Mesenchymal stem cell of the bone marrow (primary cell): ENCODE measurements around a stretch of chr3.

DNA sequence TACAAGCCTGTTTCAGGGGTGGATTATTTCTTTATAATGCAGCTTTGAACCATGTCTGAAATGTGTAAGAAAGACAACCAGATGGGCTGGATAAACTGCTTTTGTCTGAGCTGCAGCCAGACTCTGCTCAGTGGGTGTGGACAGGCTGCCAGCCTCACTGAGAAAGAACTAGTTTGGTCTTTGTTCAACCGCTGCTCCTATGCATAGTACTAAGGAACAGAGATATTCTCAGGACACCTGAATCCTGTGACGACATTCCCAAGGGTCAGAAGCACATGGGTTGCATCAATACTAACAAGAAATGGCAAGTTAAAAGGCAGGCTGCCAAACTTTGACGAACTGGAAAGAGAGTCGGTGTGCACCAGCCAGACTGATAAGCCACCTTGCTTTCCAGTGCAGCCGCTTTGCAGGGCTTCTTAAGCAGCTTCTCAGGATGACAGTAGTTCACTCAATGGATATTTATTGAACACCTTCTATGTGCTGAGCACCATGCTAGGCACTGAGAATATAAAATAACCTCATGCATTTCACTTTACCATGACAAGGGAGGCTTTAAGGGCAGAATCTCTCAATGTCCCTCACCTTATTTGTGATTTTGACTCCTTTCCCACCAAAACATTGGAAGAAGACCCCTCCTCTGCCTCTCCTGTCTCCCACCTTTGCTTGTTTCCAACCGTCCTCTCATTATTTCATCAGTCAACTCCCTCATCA lies 57.1 kb downstream of the PLD1 start:
- CAGE, long polyA plus RNA = no peak

DNA sequence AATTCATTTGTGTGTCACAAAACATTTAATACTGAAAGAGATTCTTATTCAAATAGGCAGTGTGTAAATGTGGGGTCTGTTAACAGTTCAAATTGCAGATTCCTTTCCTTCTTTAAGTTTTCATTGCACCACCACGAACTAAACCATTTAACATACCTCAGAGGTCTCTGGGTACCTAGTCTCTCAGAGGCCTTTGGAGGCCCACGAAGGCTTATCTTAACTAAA lies 1.1 kb downstream of the PLD1 start:
- CAGE, long polyA plus RNA = no peak

GRCh38 chr3:171944787-171945140 lies 94.6 kb upstream of the FNDC3B start:
- CAGE, long polyA plus RNA = no peak

DNA sequence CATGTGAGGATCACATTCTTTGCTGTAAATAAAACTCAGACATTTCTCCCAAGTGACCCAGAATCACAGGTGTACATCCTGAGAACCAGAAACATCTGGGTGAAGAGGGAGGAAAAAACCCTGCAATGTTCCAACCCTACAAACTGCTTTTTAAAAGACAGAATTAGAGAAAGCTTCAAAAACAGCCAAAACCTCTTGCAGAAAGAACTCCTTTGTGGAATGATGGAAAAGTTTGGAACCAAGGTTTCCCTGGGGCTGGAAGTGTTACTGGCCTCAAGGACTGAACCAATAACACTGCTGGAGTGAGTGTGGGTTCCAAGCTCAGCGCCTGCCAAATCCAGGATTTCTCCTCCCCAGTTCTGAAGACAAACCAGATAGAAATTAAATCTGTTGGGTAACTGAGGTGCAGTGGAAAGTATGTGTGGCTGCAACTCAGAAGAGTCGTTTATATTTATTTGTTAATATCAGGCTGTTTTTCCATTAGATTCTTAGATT lies 66.6 kb upstream of the FNDC3B start:
- CAGE, long polyA plus RNA = no peak

DNA sequence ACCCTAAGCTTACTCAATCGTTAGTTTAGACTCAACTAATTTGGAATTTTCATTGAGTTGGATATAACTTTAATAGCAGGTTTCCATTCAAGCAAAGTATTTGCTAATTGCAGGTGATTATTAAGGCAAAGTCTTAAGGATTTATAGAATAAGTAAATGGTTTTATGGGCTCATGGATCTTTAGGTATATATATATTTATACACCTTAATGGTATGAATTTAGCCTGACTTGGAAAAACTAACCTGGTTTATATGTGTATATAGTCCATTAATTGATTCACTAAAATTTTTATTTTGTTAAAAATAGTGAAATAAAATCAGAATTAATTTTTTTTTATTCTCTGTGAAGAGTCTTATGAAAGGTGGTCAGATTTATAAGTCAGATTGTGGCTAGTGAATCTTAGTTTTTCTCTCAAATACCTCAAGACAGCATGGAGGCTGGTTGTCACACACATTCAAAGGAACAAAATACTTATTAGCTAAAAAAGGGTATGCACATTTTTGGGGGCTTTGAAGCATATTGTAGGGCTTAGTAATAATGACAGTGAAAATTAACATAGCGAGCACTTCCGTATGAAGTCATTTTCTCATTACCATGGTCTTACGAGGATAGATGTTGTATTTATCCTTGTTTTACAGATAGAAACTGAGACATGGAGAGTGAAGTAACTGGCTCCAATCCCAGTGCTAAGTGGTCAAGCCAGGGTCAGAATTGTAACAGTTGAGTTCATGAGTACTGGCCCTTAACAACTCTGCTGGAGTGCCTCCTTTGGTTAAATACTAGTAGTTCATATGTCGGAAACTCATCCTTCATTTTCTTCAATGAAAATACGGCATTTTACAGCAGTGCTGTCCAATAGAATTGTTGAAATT lies 32.1 kb downstream of the FNDC3B start:
- CAGE, long polyA plus RNA = no peak

GRCh38 chr3:172110349-172111025 lies 71.1 kb downstream of the FNDC3B start:
- CAGE, long polyA plus RNA = no peak

DNA sequence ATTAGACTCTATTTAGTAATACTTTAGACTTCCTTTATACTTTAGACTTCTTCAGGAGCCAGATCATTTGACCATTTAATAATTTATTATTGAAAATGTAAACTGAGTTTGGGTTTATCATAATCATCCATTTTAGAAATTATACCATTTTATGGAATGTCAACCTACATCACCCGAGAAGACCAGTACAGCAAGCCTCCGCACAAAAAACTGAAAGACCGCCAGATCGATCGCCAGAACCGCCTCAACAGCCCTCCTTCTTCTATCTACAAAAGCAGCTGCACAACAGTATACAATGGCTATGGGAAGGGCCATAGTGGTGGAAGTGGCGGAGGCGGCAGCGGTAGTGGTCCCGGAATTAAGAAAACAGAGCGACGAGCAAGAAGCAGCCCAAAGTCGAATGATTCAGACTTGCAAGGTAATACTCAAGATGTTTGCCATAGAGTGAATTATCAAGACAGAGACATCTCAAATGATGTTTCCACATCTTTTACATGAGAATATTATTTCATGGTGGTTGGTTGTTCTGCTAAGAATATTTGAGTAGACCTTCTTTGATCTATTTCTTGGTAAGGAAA lies 197.0 kb downstream of the GHSR start:
- CAGE, long polyA plus RNA = no peak

DNA sequence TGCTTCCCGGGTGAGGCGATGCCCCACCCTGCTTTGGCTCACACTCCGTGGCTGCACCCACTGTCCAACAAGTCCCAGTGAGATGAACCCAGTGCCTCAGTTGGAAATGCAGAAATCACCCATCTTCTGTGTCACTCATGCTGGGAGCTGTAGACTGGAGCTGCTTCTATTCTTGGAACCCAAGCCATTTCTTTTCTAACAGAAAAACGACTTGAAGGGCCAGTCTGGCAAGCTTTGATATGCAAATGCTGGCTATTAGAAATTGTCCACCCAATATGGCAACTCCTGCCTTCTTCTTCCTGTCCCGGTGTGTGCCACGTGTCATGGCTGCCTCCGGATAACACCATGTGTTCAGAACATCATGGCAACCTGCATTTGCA lies 44.9 kb downstream of the NCEH1 start:
- CAGE, long polyA plus RNA = no peak

GRCh38 chr3:172751136-172751676 lies 680 bp downstream of the ECT2 start:
- CAGE, long polyA plus RNA = no peak

GRCh38 chr3:172789294-172789713 lies 38.8 kb downstream of the ECT2 start:
- CAGE, long polyA plus RNA = no peak

DNA sequence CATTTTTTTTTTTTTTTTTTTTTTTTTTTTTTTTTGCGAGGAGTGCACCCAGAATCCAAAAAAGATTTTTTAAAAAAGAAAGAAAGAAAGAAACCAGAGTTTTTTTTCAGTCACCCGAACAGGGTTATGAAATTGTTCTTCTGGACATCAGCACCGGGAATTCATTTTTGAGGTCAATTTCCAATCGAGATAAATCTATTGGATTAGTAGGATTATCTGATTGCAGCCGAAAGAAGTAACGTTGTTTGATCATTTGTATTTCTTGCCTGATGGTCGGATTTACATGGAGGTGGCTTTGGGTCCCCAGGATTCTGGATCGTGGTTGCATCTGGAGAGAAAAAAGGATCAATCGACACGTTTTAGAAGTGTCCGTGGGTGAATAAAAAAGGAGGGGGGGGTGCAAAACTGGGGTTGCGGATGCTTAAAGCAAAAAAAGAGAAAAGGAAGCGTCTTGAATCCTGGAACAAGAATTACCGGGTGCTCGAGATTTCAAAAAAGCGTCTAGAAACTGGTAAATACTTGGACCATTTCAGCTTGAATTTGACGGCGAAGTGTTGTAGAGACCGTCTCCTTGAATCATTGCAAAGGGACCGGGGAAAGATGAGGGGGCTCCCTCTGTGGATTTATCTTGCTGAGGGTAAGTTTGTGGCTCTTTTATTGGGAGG lies 187.0 kb downstream of the NLGN1 start:
- CAGE, long polyA plus RNA = no peak

DNA sequence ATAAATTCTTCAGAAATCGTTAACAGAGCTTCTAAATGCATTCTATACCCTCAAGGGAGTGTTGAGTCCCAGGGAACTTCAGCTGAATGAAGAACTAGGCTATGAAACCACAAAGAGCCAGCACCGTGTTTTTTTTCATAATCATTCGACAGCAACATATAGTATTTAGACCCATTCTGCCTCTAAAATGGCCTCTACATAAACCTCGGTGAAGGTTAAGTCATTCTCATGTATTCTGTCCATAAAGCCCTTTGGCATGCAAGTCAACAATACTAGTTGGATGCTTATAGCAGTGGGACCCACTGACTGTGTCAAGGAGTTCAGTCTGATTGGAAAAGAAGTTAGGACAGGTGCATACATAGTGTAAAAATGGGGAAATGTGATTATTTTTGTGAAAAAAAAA lies 225.4 kb downstream of the NLGN1 start:
- CAGE, long polyA plus RNA = no peak

DNA sequence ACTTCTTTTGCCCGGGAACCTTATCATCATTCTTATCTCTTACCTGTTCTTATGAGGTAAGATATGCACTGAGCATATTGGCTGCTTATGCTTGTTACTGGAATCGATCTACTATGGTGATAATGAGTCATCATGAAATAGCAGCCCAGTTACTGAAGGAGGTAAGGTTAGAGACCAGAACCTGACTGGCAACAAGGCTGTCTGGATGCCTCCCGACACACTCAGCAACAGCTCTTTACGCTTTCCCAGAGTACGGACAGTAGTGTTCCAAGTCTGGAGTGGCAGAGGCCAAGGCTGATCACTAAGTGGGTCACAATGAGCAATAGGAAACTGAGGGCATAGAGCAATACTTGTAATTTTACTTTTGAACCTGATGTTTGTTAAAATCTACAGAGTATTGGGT lies 314.1 kb downstream of the NLGN1 start:
- CAGE, long polyA plus RNA = no peak

DNA sequence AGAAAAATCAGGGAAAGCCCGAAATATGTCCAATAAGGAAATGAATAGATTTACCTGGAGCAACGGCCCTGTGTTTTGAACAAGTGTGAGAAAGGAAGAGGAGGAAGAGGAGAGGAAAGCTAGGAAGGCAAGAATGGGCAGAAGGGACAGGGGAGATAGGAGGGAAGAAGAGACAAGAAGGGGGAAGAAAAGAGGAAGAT lies 708.2 kb downstream of the TBL1XR1 start:
- CAGE, long polyA plus RNA = no peak

DNA sequence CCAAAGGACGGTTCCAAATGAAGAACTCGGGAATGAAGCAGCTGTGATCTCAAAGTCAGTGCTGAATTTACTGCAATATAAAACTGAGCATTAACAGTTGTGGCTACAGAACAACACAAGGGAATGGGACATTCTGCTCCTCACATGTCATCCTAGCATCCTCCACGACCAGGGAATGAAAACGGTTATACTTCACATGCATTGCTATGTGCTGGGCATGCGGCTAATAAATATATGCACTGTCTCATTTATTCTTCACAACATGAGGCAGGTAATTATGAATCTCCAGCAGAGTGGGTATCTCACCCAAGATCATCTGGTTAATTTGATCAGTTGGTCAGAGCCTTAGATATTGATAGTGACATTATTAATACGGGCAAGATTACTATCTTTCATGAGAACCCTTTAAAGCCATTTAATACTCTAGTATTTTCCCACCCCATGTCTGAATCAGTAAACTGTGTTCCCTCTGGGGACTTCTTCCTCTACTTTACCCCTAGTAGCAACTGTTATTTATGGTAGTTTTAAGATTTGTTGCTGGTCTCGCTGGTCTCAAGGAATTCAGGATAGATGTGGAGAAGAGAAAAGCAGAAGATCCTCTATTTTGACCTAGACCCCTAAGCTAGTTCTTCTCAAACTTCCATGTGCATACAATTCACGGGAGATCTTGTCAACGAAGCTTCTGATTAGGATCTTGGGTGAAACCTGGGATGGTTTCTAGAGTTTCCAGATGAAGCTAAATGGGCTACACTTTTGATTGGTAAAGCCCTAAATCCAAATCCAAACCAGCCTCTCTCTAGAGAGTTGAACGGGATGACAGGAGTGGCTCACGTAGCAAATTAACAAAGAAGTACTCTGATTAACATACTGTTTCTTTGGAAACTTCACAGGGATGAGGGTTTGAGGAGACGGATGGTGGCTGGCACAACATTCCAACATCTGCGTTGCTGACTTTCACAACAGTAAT lies 181.8 kb downstream of the TBL1XR1 start:
- CAGE, long polyA plus RNA = no peak

DNA sequence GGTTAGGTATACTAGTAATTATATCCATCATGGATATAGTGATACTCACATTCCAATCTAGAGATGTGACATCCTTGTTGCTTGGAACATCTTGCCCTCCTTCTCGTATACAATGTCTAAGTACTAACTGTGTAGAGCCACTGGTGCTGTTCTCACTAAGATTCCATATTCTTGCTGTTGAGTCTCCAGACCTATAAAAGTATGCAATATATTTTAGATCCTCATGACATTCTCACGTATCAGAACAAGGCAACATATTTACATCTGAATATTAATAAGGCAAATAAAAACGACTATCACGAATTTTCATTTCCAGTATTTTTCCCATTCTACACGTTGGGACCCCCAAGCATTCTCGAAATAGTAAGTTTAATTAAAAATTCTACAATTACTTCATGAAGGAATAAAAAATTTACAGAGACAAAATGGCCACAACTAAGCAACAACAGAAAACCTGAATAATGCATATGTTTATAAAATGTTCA lies 147.3 kb downstream of the TBL1XR1 start:
- CAGE, long polyA plus RNA = no peak

GRCh38 chr3:177074370-177075042 lies 122.8 kb downstream of the TBL1XR1 start:
- CAGE, long polyA plus RNA = no peak

DNA sequence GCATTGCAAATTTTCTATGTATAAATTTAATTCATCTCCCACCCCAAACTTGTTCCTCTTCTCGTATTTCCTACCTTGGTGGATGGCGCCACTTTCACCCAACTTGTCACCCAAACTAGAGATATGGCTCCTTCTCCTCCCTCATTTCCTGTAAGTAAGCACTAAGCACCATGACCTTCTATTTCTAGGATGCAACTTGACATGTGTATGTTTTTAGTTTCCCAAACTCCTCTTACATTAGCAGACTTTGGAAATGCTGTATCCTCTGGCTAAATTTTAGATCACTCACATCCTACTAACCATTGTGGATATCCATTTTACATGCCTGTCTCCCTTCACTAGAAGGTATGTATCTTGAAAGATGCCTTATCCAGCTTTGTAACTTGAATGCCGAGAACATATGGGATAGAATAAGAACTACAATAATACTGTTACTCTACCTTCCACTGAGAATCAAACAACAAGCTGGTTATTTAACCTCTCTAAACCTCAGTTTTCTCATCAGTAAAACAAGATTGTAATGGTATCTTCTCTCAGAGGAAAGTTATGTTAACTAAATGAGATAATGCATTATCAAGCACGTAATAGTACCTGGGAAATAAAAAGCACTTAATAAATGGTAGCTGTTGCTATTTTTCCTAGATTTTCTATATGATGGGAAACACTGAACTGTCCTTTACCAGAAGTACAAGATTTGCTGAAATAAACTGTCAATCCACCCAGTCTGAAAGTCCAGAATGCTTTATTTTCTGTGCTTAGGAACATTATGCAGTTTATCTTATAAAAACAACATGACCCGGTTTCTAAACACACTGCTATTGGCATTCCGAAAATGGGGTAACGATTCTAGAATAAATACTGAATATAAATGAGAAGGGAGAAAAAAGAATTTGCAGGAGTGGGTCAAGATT lies 80.8 kb downstream of the TBL1XR1 start:
- CAGE, long polyA plus RNA = no peak

DNA sequence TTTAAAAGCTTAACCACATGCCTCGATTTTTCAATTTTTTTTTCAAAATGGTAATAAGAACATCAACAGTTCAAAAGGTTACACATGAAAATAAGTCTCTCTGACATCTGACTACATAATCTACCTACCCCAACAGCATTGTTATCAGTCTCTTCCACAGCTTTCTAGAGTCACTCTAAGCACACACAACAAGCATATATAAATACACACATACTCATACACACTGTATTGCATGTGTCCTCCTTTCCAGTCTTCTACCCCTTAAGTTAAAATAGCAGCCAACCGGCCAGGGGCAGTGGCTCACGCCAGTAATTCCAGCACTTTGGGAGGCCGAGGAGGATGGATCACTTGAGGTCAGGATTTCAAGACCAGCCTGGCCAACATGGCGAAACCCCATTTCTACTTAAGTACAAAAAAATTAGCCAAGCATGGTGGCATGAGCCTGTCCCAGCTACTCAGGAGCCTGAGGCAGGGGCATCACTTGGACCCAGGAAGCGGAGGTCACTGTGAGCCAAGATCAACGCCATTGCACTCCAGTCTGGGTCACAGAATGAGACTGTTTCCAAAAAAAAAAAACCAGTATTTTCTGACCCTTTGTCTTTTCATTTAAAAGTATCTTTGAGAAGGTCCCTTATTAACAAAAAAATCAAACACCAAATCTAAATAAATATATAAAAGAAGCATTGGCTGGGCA lies 12.1 kb downstream of the TBL1XR1 start:
- CAGE, long polyA plus RNA = no peak

DNA sequence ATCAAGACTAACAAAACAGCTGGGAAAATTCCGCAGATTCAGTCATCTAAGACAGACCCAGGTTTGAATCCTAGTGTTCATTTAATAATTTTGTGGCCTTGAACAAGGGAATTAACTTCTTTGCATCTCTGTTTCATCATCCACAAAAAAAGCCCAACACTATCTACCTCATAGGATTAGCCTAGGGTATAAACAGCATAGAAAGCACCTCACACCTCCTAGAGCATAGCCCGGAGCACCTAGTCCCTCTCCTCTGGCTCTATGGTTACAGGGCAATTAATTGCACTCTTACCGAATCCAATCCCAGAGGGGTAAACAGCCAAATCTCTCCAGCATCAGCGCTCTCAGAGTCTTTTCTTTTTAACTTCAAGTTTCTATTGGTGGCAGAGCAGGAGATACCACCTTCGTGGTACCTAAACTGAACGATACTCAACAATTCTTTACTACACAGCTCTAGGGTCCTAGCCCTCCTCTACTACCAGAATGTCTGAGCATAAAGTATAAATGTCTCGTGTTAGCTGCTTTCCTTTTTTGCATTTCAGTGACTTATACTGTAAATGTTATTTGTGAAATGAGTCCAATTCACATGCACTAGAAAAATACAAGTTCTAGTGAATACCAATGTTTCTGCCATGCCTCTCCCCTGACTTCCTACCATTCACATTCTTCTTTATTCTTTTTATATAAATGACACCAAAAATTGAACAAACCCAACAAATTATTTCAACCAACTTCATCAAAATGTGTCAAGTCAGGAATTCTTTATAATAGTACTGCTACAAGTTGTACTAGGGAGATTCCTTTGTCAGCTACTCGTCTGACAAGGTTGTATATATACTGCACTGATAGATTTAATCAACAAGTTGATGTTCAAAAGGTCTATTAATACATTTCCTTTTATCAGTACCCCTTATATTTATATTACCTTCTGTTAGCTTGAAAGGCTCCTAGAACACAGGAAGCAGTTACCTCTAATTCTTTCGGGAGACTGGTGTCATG lies 3.2 kb downstream of the TBL1XR1 start:
- CAGE, long polyA plus RNA = no peak